Cardiac ventricle fibroblast (primary cell): ENCODE measurements around the gene MFAP5.

DNA sequence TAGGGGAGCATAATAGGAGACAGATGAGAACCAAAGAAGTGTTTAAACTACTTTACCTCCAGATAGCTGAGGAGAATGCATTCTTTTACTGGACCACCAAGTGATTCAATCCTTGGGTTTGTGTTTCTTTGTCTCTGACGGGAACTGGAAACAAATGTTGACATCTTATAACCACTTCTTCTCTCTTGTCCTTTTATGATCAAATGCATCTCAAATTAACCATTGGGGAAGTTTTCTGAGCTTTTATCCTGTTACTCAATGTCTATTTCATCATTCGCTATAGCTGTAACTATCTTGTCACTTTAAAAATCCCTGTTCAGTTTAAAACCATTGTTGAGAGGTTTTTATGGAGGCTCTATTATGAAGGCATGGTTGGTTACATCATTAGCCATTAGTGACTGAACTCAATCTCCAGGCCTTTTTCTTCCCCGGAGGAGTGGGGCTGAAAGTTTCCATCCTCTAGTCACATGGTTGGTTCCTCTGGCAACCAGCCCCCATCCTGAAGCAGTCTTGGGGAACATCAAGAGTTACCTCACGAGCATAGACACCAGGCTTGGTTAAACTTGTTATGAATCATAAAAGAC is 2.7 kb upstream of the CLEC6A start:
- RAMPAGE, long total RNA = no peak

DNA sequence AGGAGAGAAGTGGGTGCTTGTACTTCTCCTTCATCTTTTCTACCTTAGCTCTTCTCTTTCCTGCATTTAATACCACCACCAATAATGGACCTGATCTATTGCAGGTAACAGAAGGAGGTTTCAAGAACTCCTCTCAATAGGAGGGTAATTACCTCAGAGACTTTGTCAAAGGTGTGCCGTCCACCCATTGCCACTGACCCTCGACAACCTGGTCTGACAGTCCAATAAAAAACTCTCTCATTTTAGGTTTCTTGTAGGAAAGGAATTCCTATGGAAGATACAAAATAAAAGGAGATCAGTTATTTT is 4.8 kb downstream of the CLEC4E start:
- RAMPAGE, long total RNA = no peak

DNA sequence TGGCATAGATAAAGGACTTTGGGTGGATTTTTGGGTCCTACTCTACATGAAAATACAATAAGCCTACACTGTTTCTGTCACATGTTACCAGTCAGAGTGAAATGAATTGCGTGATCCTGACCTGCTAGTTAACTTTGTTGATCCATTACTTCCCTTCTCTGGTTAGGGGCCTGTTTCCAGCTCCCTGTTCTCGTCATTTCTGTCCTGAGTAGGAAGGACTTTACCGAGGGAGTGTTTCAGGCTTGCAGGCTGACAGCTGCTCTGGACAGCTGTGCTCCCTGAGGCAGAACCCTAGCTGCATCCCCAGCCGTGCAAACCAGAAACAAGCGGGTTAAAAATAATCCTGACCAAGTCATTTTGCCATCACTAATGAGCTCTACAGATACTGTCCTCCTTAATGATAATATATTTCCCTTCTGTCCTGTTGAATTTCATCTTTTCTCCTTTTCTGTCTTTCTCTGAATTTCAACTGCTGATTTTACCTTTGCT is 1.5 kb downstream of the AICDA start:
- RAMPAGE, long total RNA = no peak

DNA sequence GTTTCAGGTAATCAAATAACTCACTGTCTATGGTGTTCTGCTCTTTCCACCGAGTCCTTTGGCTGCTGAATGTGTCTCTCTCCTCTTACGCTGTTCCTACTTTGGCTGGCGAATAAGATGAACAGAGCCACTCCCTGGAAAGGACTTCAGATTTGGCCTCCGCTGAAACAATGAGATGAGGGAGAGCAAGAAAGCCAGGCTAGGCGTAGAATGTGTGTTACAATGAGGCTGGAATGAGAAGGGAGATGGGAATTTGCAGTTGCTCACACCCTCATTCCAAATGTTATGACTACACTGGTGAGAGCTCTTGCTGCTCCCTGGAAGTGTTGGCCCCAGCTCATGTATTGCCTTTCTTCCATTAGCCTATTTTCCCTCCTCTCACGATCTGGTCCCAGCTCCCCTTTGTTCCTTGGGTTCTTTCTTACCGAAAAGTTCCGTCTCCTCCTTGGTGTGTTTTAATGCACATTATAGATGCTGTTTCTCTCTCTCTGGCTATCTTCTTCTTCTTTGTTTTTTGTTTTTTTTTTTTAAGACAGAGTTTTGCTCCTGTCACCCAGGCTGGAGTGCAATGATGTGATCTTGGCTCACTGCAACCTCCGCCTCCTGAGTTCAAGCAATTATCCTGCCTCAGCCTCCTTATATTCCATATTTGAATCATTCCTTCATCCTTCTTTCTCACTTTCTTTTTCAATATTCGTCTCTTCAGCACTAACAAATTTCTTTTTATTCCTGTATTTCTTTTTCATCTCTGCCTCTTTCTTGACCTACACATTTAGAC is at the start of gene MFAP5:
MFAP5 (minus strand) TSS at position 224 of the 778 bp plus-strand sequence.
- RAMPAGE, long total RNA = no peak

GRCh38 chr12:8779109-8779779 is 43.2 kb upstream of the A2ML1 start:
- RAMPAGE, long total RNA = no peak

DNA sequence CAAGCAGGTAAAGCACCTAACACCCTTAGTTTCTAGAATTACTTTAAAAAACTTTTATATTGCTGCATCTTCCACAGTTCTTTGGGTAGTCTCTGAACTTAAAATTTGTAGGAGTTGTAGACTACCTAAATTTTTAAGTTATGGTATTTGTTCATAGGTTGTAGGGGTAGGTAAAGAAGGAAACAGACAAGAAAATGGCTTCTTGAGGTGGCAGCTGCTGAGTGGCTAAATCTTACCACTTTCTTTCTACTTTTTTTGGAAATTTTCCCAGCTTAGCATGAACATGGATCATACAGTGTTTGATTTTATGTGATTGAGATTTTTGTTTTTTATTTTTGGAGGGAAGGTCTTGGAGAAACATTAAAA is 42.3 kb upstream of the A2ML1 start:
- RAMPAGE, long total RNA = no peak

DNA sequence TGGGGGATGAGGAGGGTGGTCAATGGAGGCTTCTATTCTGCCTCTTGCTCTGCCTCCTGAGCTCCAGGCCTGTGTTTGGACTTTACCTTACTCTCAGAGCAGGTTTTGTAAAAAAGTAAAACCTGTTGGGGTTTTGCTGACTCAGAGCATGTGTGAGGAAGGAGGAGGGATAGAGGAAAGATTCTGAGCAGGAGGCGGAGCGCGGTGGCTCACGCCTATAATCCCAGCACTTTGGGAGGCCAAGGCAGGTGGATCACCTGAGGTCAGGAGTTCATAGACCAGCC is 6.7 kb downstream of the A2ML1 start:
- RAMPAGE, long total RNA = no peak

DNA sequence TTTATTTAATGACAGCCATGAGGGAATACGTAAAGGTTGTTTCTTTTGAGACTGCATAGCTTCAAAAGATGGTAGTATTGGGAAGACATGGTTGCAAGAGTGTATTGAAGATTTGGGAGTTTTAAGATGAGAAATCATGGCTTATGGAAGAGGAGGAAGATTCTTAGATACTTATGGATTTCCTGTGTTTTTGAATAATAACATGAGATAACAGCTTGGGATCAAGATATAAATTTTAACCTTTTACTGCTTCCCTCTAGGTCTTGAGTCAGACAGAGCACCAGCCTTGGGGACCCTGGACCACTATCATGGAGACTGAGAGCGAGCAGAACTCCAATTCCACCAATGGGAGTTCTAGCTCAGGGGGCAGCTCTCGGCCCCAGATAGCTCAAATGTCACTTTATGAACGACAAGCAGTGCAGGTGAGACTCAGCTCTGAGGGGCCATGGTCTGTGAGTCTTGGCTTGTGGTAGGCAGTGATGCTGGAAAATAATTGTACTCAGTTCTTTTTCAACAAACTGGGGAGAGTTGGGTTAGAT is 3.1 kb downstream of the PHC1 start:
- RAMPAGE, long total RNA = no peak

GRCh38 chr12:9024887-9025309 is 35.6 kb downstream of the KLRG1 start:
- RAMPAGE, long total RNA = no peak

GRCh38 chr12:9065357-9065504 is 50.5 kb downstream of the A2M start:
- RAMPAGE, long total RNA = no peak

DNA sequence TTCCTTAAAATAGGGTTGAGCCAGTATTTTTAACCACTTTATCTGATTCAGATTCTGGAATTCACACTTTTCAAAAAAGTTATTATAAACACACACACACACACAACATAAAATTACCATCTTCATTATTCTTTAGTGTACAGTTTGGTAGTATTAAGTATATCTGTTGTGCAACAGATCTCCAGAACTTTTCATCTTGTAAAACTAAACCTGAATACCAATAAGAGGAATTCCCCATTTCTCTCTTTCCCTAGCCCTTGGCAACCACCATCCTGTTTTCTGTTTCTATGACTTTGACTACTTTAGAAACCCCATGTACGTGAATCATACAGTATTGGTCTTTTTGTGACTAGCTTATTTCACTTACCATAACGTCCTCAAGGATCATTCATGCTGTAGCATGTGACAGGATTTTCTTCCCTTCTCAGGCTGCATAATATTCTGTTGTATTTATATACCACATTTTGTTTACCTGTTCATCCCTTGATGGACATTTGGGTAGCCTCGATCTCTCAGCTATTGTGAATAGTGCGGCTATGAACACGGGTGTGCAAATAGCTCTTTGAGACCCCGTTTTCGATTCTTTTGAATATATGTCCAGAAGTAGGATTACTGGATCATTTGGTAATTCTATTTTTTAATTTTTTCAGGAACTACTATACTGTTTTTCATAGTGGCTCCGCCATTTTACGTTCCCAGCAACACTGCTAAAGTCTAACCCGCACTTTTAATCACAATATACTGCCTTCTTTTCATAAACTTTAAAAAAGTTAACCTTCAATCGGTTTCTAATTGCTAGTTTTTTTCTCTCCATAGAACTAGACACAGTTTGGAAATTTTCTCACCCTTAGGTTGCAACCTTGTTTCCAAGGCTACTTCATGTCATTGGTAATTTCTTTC is 12.1 kb downstream of the A2M start:
- RAMPAGE, long total RNA = no peak

DNA sequence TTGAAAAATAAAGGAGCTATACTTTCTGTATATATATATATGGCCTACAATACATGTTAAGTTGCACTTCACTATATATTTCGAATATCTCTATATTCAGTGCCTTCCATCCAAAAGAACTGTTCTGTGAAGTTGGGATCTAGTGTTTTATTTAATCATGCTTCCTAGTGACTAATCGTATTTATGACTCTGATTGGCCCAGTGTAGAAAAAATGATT is 417 bp downstream of the PZP start:
- RAMPAGE, long total RNA = no peak

DNA sequence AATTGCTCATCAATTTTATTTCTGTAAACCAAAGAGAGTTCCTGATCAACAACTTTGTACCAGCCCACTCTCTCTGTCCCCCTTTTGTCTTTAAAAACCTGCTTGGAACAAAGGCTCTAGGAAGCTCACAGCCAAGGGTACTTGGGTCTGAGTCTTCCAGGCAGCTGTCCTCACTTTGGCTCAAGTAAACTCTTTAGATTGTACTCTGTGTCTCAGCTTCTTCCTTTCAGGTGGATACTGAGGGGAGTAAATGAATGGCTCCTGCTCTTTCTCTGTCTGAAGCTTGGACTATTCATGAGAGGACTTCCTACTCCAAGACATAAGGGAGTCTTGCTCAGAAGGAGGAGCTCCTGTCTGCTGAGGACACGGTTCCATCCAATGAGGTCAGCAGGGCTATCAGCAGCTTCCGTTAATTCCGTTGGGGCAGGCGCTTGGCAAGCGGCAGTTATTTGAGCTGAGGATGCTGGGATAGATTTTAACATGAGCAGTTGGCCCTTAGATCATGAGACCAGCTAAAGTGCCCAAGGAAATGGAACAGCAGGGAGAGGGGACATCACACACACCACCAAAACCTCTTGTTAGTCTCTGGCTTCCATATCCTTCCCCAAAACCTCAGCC is 138.5 kb upstream of the PZP start:
- RAMPAGE, long total RNA = no peak

GRCh38 chr12:9647264-9647786 is 22.2 kb upstream of the CLEC2D start:
- RAMPAGE, long total RNA = no peak

- RAMPAGE, long total RNA = no peak
Observed at GRCh38 chr12:9662108-9662933, 7.2 kb upstream of the CLEC2D start.

- RAMPAGE, long total RNA = no peak
Observed at GRCh38 chr12:9729954-9730350, 30.7 kb downstream of the CD69 start.

DNA sequence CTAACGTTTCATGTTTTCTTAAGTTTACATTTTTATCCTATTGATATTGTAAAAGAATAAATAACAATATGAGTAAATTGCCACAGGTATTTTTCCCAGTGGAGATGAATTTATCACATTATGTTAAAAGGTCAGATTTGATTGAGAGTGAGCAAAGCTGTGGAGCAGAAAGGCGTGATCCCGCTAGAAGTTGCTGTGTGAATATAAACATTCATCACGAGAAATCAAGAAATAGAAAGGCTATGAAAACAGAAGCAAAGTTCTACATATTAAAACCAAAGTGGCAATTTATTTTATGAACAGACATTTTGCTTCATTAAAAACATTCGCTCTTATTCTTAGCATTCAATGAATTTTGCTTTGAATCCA is 28.2 kb downstream of the CD69 start:
- RAMPAGE, long total RNA = no peak

- RAMPAGE, long total RNA = no peak
Observed at GRCh38 chr12:9736787-9737211, 23.9 kb downstream of the CD69 start.

DNA sequence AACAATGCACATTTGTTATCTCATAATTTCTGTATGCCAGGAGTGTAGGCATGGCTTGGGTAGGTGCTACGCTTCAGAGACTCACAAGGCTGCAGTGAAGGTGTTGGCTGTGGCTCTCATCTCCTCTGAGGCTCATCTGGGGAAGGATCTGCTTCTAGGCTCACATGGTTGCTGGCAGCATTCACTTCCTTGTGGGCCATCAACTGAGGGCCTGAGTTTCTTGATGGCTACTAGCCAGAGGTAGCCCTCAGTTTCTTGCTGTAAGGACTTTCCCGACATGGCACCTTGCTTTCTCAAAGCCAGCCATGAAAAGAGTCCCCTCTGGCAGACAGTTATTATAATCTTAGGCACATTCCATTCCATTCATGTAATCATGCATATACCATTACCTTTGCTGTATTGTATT is 20.3 kb downstream of the CD69 start:
- RAMPAGE, long total RNA = no peak

GRCh38 chr12:9796246-9796825 is 30.9 kb upstream of the KLRF1 start:
- RAMPAGE, long total RNA = no peak